Neutrophil (primary cell): Measurements from ENCODE around the gene JOSD2.

DNA sequence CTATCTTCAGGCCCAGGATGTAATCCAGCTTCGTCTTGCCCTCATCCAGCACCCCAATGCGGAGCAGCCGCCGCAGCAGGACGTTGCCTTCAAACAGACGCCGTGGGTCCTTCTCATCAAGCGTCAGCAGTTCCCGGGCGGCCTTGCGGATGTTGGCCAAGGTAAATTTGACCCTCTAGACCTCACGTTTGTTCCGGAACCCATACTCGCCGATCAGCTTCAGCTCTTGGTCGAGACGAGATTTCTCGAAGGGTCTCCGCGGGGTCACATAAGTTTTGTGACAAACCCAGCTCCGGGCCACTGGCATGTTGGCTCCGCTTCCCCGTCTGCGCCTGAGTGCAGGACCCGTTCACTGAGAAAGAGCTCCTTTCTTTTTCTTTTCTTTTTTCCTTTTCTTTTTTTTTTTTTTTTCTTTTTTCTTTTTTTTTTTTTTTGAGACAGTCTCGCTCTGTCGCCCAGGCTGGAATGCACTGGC is 28.9 kb downstream of the CPT1C start:
- PRO-cap = no peak

DNA sequence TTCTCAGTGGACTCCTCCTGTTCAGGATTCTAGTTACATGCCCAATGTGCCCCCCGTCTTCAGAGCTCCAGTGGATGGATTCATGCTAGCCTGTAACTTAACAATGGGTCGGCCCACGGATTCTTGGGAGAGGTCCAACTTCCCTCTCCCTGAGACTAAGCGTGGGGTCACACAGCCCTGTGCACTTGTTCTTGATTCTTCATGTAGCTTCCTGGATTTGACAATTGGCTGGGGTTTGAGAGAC is 246 bp upstream of the TSKS start:
- PRO-cap = no peak

DNA sequence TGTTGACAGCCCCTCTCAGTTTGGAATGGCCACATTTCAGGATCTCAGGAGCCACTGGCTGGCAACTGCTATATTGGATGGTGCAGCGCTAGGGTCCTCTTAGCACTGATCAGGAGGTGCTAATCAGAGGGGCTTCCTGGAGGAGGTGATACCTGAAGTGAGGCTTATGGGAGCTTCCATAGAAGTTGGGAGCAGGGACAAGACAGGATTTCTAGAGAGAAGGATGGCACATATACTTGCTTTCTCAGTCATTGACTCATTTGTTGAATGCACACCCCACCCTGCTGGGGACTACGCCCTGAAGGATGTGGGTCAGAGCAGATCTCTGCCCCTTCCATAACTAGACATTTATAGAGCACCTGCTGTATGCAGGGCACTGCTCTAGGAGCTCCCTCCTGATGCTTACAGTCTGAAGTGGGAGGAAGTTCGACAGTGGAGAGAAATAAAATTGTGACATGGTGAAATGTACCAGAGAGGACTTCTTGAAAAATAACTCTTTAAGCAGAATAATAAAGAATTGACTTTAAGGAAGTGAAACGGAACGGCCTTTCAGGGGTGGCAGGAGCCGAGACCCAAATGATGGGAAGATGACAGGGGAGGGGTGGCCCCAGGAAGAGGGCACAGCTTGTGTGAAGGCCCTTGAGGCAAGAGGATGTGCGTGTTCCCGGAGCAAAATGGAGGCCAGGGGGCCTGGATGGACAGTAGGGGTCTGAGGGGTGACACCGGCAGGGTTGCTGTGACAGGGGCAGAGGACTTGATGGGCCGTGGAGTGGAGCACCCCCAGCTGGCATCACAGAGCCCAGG is 13.2 kb downstream of the AP2A1 start:
- PRO-cap = no peak

GRCh38 chr19:49922822-49923832 is 5.9 kb upstream of the ATF5 start:
- PRO-cap = no peak

DNA sequence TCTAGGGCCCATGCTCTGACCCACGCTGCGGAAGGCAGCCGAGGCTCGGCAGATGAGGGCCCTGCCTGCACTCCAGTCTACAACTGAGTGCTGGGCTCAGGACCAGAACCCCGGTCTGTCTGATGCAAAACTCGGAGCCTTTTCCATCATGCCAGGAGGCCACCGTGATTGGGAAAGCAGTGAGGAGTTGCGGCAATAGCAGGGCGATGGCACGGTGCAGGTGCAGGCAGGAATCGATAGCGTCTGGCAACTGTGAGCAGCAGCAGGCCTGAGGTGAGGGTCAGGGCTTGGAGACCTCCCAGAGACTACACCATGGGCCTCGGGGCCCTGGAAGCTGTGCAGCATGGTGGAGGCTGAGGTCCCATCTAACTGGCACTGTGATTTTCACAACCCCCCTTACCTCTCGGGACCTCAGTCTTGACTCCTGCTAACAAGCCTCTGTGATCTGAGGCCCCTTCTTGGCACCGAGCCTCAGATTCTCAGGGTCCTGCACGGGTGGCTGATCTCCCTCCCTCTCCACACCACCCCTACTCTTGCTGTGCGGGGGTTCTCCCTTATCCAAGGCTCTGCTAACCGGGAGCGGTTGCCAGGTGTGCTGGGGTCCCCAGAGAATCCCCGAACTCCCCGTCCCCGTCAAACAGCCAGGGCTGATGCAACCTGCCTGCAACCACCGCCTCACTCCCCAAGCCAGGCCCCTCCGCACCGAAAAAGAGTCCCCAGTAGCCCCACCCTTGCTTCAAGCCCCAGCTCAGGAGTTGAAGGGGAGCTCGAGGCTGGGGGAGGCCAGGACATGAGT is 5.0 kb upstream of the ATF5 start:
- PRO-cap = no peak

- PRO-cap = no peak
Measured at GRCh38 chr19:50050728-50051422, 25.1 kb downstream of the ZNF473 start.

DNA sequence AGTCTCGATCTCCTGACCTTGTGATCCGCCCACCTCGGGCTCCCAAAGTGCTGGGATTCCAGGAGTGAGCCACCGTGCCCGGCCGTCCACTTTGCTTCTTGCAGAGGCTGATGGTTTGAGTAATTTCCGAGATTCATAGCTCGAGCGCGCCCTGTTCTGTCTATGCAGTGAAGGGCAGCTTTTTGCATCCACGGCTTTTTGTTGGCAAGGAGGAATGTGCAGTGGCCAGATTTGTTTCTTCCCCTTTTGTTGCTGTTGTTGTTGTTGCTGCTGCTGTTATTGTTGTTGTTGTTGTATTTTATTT is 64.1 kb downstream of the IZUMO2 start:
- PRO-cap = no peak

DNA sequence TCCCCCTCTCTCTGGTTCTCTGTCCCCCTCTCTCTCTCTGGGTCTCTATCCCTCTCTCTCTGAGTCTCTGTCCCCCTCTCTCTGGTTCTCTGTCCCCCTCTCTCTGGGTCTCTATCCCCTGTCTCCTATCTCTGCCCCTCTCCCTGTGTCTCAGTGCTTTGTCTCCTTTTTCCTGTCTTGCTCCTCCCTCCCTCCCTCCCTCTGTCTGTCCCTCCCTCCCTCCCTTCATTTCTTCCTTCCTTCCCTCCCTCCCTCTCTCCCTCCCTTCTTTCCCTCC is 6.7 kb upstream of the IZUMO2 start:
- PRO-cap = no peak

- PRO-cap = no peak
Measured at GRCh38 chr19:50187572-50188367, 15.7 kb upstream of the MYH14 start.

DNA sequence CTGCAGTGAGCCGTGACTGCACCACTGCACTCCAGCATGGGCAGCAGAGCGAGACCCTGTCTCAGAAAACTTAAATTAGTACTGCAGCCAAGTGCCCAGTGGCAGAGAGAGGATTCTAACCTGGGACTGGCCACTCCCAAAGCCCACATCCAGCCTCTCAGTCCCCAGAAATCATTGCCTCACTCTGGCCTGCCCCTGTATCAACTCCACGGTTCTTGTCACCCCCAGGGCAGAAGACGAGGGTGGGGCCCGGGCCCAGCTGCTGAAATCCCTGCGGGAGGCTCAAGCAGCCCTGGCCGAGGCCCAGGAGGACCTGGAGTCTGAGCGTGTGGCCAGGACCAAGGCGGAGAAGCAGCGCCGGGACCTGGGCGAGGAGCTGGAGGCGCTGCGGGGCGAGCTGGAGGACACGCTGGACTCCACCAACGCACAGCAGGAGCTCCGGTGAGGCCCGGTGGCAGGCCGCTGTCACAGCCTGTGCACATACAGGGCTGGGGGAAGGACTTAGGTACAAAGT is 53.4 kb downstream of the KCNC3 start:
- PRO-cap = no peak

- PRO-cap = no peak
Measured at GRCh38 chr19:50292479-50293030, 36.6 kb downstream of the KCNC3 start.

DNA sequence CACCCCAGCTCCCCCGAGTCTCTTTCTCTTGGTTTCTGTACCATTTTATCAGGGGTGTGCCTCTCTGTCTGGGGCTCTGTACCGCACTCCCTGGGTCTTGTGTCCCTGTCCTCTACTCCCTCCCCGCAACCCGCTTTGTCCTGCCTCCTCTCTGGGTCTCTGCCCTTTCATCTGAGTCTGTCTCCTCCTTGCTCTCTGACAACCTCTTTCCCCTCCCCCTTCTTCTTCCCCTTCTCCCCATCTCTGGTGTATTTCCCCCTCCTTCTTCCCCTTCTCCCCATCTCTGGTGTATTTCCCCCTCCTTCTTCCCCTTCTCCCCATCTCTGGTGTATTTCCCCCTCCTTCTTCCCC is 2.1 kb upstream of the KCNC3 start:
- PRO-cap = no peak

GRCh38 chr19:50374598-50374893 is 1.7 kb upstream of the NR1H2 start:
- PRO-cap = no peak

- PRO-cap = no peak
Measured at GRCh38 chr19:50415523-50416517, 2.9 kb upstream of the SPIB start.

GRCh38 chr19:50460153-50460524 is 16.2 kb upstream of the EMC10 start:
- PRO-cap = no peak

DNA sequence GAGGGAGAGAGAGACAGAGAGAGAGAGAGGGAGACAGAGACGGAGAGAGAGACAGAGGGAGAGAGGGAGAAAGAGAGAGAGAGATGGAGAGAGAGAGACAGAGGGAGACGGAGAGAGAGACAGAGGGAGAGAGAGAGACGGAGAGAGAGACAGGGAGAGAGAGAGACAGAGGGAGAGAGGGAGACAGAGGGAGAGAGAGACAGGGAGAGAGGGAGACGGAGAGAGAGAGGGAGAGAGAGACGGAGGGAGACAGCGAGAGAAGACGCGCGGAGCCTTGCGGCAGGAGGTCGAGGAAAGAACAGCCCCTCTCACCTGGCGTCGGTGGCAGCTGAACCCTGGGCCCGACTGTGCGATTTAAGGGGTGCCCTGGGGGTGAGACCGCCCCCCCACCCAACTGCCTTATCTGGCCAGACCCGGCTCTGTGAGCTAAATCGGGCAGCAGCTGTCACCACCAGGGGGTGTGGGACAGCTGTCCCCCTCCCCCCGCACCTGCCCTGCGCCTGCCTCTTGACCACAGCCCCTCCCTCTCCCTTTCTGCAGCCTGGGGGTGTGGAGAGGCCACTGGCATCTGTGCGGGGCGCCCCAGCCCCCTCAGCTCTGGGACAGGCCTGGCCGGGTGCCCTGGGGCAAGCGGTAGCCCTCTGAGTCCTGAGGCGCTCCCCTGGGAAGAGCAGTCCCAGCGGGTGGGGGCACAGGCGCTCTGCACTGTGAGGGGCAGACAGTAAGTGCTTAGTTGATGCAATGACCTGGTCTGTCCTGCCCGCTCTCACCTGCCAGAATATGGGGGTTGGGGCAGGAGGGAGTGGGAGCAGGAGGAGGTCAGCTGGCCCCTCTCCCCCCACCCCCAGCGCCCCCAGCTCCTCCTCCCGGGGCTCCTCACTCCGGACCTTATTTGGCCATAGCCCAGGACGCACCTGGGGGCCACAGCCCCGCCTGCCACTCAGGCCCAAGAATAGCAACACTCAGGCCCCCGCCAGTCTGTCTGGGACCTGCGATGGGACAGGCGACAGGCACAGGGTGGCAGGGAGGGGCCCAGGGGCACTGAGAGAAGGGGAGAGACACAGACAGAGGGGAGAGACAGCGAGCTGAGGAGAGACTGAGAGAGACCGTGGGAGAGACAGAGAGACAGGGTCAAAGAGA is 10.7 kb downstream of the JOSD2 start:
- PRO-cap = no peak

DNA sequence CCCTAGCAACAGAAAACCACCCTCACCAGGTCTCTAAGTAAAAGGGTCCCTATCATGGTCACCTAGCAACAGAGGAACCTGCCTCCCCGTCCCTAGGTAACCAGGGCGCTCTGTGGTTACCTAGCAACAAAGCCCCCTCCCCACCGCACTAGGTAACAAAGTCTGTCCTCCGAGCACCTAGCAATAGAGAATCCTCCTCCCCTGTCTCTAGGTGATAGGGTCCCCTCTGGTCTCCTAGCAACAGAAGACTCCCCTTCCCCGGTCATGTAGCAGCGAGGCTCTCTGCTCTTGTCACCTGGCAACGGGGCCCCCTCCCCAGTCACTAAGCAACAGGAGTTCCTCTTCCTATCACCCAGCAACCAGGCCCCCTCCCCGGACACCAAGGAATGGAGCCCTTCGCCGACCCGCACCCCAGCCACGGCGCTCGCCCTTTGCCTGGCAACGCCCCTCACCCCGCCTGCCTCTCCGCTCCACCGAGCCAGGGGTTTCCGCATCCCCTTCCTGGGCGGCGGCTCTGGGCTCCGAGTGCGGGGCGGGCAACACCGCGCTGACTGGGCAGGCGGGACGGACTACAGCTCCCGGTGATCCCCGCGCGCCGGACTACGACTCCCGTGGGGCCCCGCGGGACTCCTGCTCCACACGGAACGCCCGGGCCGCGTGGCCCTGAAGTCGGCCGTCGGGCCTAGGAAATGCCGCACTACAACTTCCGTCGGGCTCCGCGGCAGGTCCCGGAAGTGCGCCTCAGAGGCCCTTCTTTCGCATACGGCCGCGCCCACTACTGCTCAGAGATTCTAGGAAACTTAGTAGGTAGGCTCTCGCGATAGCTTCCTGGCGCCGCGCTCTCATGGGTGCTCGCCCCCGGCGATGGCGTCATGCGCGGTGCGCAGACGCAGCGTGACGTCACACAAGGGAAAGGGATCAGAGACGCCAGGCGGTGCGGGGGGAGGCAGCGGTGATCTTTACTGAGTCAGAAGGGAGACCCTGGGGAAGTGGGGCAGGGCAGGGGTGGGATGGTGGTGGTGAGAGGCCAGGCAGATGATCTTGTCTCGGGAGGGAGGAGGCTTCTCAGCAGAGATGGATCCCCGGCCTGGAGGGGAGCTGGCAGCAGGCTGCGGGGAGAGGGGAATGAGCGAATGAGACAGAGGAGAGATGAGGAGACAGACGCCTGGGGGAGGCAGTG is at the start of gene JOSD2:
JOSD2 (minus strand) TSS at position 527 of the 1,180 bp plus-strand sequence.
- PRO-cap = unidirectional peak, minus-strand start at position 433 of the sequence; bidirectional peak, plus-strand start at position 921 of the sequence, minus-strand start at position 597 of the sequence

- PRO-cap = no peak
Measured at GRCh38 chr19:50514362-50515330, 933 bp upstream of the ASPDH start.

GRCh38 chr19:50550026-50550920 is 18.0 kb downstream of the LRRC4B start:
- PRO-cap = no peak

- PRO-cap = no peak
Measured at GRCh38 chr19:50601506-50602168, 33.4 kb upstream of the LRRC4B start.